ENCODE data around the genes MED4 and PHF11.

- PRO-cap = bidirectional peak, plus-strand start at chr13:46554195, minus-strand start at chr13:46554157
Observed at GRCh38 chr13:46553882-46554482, 1.0 kb downstream of the LRCH1 start.

DNA sequence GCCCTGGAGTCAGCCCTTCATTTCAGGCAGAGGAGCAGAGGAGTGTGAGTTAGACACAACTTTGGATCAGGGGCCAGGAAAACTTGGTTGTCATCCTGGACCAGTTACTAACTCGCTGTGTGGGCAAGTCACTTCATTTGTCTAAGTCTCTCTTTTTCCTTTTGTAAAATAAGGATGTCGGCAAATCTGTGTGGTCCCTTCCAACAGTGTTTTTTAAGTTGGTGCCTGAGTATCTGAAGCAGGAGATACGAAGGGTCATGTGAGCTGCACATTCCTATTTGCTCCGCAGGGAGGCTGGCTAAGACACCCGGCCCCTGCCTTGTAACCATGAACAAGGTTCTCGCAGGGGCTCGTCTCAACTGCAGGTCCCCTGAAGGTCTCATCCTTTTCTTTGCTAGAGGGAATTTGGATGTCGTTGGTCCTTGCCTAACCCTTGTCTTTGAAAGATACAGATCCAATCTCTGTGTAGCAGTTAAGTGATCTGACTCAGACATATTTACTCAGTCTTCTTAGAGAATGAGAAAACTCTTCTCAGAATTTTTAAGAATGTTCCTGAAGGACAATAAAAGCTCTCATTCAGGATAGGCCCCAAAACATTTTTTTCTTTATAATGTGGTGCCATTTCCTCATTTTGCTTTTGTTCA is 64.4 kb downstream of the LRCH1 start:
- PRO-cap = no peak

- PRO-cap = no peak
Observed at GRCh38 chr13:46655808-46656211, 102.8 kb downstream of the LRCH1 start.

- PRO-cap = no peak
Observed at GRCh38 chr13:46662691-46663016, 109.7 kb downstream of the LRCH1 start.

- PRO-cap = no peak
Observed at GRCh38 chr13:46680525-46680942, 116.4 kb downstream of the ESD start.

DNA sequence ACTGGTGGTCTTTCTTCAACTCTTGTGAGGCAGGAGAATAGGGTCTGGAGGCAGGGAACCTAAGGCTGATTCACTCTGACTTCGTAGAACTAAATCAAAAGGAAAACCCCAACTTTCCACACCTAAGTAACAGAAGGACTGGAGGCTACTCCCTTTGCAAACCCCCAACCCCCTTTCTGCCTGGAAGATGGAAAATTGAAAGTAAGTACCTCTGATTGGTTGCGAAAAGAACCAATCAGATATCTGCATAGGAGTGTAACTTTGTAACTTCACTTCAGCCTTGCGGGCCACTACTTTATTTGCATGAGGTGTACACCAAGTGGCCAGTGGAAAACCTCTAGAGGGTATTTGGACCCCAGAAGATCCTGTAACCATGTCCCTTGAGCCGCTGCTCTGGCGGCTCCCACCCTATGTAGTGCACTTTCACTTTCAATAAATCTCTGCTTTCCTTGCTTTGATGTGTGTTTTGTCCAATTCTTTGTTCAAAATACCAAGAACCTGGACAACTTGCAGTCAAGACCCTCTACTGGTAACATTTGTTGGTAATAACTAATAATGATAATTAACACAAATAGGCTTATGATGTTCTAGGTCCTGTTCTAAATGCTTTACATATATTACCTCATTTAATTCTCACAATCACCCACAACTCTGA is 165.2 kb downstream of the SUCLA2 start:
- PRO-cap = no peak

GRCh38 chr13:48094247-48095447 is at the start of gene MED4:
Gene MED4 (minus strand): TSS chr13:48095104.
- PRO-cap = unidirectional peak, minus-strand start at chr13:48095104

DNA sequence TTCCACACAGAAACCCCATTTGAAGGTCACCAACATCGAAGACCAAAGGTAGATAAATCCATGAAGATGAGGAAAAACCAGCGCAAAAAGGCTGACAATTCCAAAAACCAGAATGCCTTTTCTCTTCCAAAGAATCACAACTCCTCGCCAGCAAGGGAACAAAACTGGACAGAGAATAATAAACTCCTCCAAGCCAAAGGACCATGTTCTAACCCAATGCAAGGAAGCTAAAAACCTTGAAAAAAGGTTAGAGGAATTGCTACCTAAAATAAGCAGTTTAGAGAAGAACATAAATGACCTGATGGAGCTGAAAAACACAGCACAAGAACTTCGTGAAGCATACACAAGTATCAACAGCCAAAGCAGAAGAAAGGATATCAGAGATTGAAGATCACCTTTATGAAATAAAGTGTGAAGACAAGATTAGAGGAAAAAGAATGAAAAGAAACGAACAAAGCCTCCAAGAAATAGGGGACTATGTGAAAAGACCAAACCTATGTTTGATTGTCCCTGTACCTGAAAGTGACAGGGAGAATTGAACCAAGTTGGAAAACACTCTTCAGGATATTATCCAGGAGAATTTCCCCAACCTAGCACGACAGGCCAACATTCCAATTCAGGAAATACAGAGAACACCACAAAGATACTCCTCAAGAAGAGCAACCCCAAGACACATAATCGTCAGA is 4.6 kb upstream of the LPAR6 start:
- PRO-cap = no peak

DNA sequence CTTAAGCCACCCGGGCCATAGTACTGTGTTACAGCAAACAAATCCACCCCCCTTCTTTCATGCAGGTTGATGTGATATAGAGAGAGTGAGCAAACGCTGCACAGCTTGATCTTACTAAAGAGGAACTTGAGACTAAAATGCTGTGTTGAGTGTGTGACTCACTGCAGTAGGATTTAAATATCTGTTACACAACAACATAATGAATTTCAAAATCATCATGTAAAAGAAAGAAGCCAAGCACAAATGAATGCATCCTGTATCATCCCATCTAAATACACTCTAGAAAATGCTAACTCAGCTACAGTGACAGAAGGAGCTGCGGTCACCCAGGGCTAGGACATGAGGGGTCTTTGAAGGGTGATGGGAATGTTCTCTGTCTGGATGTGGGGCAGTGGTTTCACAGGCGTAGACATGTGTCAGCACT is 32.1 kb downstream of the RCBTB2 start:
- PRO-cap = no peak

DNA sequence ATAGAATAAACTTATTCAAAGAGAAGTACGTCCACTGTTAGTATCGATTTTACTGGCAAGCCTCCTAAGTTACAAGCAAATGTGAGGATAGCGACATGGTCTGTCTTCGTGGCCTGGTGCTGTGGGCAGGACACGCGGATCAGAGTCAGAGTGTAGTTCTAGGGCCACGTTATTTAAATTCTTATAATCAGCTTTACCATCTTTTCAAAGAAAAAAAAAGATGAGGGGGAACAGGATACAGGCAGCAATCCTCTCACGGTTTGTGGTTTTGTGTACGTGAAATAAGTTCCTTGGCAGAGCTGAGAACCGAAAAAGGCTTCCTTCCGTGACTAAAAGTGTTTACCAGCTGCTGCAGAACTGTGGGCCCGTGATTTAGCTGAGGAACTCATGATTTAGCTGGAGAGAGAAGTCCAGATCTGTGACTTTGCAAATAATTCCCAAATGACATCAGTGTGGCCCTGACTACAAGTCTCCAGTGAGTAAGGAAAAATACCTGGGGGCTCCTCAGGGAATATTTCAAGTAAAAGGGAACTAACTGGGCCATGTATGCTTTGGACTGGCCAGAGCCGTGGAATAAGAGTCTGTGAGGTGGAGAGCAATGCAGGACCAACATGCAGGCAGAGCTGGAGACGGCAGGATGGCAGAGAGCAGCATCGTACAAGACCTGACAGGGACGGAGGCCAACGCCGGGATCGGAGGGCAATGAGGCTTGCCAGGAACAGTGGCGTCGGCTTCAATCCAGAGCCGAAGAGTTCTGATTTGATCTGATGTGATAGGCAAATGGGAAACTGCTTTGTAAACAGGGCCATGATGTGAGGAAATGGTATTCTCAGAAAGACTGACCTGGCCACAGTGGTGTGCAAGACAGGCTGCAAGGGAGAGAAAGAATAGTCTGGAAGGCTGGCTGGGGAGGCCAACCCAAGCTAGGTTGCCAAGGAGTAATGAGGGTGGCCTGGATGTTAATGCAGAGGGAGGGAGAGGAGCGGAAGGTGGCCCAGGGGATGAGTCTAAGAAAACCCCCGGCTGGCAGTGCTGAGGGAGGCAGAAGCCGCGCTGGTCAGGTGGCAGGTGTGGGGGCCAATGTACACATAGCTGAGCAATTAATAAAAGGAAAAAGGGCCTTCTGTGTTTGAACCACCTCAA is 27.0 kb downstream of the RCBTB2 start:
- PRO-cap = no peak

DNA sequence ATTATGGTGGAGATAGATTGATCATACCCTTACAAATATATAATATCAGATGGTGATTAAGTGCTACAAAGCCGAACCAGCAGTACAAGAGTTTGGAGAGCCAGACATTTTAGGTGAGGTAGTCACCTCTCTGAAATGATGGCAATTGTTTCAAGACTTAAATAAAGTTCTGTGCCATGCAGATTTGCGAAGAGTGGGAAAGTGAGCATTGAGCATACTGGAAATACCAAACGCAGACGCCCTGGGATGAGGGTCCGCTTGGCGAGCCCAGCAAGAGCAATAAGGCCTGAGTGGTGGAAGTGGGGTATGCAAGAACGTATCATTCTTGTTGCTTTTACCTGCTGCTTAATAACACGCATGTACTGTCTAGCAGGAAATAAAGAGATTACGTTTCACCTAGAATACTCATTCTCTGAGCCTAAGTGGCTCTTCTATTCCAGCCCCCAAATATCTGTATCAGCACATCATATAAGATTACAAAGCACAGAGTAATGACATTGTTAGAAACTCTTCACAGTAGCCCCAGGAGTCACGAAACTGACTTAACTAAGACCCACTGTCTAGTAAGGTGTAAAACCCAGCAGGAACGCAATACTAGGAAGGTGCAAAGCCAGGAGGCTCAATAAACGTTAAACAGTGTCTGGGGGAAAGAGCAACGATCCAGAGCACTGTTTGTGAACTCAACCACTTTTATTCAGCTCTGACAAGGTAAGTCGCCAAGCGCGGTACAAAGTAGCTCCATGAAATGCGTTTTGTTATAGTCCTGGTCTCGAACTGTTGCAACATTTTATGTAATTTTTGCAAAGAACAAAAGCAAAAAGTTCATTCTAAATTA is 1.3 kb downstream of the RCBTB2 start:
- PRO-cap = no peak

DNA sequence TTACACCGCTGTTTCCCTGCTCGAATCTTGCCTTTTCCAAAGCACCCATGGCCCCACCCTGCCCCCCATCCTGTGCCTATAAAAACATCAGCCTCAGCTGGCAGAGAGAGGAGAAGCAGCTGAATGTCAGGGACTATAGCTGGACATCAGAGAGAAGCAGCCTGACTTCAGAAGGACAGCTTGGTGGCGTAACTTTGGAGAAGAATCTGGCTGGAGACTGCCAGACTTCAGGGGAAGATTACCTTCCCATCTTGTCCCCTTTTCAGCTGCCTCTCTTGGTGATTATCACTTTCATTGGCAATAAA is 9.3 kb upstream of the RCBTB2 start:
- PRO-cap = no peak

DNA sequence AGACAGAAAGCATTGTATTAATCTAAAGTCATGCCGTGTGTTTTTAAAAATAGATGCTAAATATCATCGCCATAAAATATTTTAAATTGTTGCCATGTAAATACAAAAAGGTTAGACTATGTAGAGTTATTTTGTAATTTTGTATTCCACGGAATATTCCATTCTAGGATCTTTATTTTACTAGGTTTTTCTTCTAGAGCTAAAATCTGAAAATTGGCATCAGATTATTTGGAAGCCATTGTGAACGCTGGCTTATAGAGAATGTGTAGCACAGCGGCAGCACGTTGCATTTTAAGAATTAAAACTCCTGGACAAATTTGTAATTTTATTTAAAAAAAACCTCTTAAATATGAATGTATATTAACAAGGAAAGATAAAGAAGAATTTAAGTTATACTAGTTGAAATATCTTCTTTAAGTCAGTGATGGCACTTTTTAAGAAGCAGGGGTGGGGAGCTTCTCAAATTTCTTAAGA is 109.7 kb upstream of the MLNR start:
- PRO-cap = no peak

DNA sequence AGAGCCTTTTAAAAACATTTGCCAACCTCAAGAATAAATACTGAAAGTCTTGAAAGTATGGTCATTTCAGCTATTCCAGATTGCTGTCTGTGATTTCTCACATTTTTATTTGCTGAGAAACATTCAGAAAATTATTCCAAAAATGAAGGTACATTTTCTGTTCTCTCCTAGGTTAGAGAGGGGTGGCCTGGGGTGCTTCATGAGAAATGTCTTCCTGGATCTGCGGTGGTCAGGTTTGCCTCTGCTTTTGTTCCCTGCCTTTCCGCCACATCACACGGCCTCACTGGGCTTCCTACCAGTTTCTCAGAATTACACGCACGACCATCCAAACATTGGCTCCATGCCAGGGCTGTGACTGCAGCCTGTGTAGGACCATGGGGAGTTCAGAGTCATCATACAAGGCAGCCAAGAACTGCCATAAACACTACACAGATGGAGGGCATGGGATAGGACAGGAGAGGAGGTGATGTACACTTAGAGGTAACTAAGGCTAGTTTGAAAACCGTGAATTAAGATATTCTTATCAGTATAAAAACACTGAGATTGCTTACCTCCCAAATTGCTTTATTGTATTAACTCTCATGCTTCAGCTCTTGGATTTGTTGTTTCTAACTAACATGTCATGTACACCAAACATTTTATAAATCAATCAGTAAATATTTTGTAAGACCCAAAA is 45.0 kb downstream of the CDADC1 start:
- PRO-cap = no peak

DNA sequence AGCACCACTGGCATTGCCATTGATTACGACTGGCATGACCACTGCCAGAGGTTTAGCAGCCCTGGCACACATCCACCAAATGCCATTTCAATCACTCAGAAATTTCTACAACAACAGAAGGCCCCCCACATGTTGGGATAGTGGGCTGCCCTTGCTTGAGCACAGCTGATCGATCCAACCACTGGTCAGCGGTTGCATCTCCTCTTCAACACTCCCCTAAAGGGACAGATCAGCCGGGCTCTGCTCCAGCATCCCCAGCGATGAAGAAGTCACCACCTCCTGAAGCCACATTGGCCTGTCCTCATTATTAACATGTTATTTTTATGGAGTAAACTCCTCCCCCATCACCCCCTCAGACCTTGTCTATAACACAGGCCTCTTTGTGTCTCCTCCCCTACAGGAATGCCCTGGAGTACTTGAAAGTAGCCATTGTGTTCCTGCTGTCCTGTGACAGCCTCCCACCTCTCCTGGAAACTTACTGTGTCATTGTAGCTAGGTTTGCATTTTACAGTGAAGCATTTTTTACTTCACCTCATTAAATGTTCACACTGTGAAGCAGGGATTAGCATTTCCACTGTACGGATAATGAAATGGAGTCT is 51.4 kb downstream of the CDADC1 start:
- PRO-cap = no peak

GRCh38 chr13:49304900-49305620 is 57.3 kb downstream of the CDADC1 start:
- PRO-cap = no peak

DNA sequence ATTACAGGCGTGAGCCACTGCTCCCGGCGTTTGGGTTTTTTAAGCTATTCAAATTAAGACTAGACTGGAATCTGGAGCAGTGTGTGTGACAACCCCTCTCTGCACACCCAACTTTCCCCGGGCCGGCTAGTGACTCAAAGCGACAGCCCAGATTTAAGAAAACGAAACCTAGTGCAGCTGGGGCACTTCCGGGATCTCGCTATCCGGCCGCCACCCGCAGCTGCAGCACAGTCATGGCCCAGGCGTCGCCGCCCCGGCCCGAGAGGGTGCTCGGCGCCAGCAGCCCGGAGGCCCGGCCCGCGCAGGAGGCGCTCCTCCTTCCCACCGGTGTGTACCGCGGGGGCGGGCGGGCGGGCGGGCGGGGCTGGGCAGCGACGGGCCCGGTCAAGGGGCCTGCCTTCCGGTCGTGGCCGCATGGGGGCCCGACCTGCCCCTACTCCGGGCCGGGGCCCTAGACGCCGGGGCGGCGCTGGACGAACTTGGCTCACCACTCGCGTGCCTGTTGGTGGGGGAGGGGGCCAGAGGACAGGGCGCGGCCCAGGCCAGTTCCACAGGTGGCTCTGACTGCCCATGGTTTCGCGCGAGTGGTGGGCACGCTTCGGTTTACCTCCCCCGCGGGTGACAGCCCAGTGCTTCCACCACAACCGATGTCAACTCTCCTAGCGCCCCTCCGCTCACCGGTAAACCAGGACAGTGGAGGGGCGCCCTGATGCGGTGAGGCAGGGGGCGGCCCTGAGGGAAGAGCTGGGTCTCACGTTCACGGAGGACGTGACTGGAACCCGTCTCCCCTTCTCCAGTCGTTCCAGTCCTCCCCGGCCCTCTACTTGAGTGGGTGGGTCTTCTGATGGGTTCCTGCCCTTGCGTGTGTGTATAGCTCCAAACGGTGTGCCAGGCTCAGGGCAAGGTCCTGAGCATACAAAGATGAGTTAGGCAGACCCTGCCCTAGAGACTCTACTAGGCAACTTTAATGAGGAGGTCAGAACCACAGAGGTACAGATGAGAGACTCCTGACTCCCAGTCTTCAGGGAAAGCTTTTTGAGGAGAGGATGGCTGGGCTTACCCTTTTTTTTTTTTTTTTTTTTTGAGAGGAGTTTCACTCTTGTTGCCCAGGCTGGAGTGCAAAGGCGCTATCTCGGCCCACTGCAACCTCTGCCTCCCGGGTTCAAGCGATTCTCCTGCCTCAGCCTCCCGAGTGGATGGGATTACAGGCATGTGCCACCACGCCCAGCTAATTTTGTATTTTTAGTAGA is at the start of gene PHF11:
PHF11 (plus strand) TSS at position 185 of the 1,250 bp plus-strand sequence.
- PRO-cap = bidirectional peak, plus-strand start at position 228 of the sequence, minus-strand start at position 136 of the sequence

DNA sequence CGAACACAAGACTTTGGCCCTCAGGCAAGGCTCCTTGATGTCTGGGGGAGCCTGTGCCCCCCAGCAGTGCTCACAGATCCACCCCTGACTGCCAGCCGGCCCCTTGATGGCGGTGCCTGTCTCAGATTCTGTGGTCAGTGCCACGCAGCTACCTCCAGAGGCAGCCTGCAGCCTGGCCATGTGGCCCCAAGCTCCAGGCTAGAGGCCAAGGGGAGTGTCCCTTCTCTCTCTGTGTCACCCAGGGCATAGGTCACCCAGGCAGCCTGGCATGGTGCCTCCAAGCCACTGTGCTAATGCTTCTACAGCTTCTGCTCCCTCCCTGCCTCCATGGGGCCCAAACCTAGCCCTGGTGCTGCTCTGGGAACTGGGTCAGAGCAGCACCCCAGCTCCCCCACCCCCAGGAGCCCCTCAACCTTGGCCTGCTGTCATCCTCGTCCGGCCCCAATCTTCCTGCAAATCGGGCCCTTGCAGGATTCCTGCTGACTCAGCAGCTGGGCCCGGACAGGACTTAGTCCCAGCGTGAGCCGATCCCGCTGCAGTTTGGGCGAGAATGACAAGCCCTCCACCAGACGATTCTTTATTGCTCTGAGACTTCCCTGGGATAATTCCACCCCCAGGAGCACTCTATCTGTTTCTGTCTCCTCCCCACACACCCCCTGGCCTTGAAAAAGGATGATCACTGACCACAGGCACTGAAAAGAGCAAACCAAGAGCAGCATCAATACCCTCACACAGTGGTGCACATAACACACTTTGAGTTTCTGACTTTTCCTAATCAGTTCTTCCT is 2.7 kb upstream of the ARL11 start:
- PRO-cap = no peak

- PRO-cap = no peak
Observed at GRCh38 chr13:49690048-49690742, 1.1 kb downstream of the EBPL start.

DNA sequence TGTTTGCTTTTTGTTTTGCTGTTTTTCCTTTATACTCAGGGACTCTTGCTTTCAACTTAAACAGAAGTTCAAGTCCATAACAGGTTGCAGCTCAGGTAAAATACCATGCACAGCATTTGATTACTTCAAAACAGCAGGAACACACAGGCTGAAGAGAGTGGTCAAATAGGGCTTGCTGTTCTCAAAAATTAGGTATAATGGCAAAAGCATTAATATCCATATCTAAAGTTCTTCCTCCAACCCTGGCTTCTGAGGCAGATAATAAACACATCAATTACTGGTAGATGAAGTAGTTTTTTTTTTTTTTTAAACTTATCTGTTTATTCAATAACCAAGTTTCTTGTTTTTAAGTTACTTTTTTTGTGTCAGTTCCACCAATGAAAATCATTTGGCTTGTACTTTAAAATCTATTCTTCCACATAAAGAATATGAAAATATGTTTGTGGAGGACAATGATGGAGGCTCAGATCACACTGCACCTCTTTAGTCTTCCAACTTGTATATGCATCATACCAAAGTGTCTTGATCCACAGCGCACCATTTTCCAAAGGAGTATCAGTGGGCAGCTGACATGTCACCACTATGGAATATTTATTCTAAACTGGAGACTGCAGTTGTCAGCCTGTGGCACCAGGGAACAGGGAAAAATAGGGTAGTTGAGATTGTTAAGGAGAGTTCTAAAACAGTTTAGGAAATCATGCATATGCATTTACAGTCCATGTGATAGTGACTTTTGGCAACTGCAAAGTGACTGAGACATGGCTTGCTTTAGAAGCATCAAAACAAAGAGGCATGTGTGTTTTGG is 9.8 kb upstream of the EBPL start:
- PRO-cap = no peak

Measured in mesothelial cell of epicardium (in vitro differentiated cells).